Bronchus fibroblast of lung (primary cell): ENCODE data around the gene SORBS1.

GRCh38 chr10:95541757-95542643, 19.2 kb downstream of the SORBS1 start:
- RAMPAGE, long total RNA: no peak

DNA sequence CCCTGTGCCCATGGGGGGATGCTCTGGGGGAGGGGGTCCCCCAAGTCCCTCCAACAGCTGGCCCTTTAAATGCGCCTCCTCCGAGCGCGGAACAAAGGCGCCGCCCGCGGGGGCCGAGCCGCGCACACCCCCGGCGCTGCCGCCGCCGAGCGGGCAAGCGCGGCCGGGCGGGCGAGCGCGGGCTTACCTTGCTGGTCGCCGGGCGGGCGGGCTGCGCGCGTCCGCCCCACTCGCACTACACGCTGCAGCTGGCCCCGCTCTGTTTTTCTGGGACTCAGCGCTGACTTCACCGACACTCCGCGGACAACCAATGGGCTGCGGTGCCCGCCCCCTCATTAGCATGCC, at the start of gene SORBS1:
Gene SORBS1, minus strand, starts transcription at position 239 of the 345 bp plus-strand sequence.
- RAMPAGE, long total RNA: no peak

- RAMPAGE, long total RNA: no peak
Observed at GRCh38 chr10:95628158-95629361, 28.0 kb downstream of the ALDH18A1 start.

DNA sequence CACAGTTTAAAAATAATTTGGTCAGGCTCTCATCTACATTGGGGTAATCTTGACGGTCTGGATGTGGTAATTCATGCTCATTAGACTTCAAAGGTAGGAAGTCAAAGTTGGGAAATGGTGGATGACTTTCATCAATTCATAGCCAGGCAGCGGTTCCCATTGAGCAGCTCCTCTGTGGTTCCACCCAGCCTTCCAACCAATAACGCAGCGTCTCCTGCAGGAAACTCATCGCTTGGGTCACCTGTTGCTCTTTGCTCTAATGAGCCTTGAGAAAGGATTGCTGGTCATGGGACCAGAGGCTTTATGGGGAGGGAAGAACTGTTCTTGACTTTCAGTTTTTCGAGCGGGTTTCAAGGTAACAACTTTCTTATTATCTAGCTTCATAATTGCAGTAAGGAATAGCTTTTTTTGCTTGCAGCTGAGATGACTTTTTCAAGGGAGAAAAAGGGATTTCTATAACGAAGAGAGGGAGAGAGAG, 512 bp upstream of the ENTPD1 start:
- RAMPAGE, long total RNA: no peak

DNA sequence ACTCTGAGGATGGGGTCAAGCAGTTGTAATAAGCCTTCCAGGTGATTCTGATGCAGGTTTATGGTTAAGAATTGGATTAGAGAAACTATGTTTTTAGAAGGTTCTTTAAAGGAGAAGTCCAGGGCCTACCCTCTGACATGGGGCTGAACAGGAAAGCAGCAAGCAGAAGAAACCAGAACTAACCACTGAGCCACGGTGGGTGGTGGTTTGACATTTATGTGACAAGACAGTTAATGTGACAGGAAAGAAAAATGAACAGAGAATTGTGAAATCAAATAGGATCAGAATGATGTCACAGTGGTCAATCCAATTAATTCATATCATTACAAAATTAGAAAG, 37.6 kb downstream of the ENTPD1 start:
- RAMPAGE, long total RNA: no peak

DNA sequence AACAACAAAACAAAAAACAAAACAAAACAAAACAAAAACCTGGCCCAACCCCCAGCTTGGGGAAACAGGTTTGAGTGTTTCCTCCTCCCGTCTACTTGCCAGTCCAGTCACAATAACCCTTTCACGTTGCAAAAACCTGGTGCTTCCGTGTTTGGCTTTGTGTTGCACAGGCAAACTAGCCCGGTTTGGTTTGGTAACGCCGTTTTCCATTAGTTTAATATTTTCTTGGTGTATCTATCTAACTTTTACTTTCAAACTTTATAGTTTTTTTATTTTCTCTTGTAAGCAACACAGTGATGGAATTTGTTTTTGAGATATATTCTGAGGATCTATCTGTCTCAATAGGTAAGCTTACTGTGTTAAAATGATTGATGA, 11.0 kb upstream of the ZNF518A start:
- RAMPAGE, long total RNA: no peak

GRCh38 chr10:96151630-96152533, 21.8 kb downstream of the ZNF518A start:
- RAMPAGE, long total RNA: no peak

GRCh38 chr10:96269259-96269767, 2.1 kb downstream of the BLNK start:
- RAMPAGE, long total RNA: no peak

DNA sequence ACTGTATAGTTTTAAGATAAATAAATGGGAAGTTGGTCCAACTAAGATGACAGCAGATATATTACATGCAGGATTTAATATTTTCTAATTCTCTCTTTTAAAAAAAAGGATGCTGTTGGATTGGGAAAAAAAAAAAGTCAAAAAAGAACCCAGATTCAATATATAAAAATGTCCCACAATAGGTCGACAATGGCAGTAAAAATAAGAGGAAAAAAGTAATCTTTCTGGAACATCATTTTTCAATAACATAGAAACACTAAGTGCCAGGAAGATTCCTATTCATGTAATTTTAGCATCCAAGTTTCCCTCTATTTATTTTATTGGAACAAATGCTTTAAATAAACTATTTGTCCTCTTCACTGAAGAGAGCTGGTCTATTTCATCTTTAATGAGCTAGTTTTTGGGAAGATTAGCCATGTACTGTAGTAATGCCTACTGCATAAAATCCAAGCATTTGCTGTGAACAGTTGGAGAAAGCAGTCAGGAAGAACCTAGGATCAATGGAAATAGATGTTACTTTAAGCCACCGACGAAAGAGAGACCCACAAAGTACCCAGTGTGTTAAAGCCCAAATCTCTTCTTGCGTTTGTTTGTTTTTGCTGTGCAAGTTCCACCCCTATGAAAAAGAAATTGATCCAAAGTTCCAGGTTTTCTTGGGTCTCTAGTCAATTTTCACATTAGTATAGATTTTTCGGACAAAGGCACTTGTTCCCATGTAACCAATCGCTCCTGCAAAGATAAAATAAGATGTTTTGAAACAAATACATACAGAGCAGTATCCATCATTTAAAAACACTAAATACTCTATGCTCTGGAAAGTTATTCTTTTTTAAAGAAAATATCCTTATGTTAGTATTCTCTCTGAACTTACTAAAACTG, 8.1 kb upstream of the TLL2 start:
- RAMPAGE, long total RNA: no peak

DNA sequence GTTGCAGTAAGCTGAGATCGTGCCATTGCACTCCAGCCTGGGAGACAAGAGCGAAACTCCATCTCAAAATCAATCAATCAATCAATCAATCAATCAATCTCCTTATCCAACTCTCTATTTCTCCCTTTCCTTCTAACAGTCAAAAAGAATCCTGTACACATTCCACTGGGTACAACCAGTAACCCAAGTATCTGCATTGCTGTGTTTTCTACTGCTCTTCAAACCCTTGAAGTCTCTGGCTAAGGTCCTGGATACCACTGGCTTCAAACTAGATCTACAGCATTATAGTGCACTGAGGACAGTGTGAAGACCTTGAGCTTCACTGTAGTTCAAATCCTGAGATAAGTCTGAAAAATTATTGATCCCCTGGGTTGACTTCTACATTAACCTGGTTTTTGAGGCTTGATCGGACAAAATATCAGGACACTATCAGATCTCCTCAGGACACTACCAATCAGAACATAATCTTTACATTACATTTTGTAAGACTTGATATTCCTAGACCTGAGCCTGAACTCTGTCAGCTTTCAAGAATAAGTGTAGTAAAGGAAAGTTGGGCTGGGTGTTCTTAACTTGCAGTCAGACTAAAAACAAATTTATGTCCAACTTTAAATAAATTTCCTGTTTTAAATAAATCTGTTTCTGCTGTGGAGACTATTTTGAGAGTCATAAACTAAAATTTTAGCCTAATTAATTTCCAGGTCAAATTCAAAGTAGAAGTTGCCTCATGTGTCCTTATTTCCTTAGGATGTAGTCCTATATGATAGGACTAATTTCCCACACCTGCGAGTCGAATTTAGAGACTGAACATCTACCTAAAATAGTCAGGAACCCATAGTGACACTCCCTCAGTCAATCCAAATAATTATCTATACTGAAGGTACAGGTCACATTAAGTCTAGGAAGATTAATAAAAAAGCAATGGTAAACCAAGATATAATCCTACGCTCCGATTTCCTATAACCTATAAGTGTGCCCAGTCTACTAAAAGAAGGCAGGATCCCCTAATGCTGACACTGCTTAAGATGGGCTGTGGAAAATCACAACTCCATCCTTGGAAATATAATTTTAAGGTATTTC, 32.4 kb upstream of the TLL2 start:
- RAMPAGE, long total RNA: no peak

DNA sequence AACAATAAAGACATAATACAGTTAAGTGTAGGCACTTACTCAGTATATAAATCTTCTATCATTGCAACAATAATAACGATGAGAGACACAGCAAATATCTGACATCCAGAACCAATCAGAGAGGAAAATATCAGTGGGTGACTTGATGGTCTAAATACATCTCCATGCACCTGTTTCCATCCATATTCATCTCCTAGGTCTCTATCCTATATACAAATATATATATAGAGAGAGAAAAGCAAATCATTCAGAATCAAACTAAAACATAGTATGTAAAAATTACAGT, 35.7 kb downstream of the TM9SF3 start:
- RAMPAGE, long total RNA: no peak

GRCh38 chr10:96646524-96647329, 59.9 kb upstream of the TM9SF3 start:
- RAMPAGE, long total RNA: no peak

DNA sequence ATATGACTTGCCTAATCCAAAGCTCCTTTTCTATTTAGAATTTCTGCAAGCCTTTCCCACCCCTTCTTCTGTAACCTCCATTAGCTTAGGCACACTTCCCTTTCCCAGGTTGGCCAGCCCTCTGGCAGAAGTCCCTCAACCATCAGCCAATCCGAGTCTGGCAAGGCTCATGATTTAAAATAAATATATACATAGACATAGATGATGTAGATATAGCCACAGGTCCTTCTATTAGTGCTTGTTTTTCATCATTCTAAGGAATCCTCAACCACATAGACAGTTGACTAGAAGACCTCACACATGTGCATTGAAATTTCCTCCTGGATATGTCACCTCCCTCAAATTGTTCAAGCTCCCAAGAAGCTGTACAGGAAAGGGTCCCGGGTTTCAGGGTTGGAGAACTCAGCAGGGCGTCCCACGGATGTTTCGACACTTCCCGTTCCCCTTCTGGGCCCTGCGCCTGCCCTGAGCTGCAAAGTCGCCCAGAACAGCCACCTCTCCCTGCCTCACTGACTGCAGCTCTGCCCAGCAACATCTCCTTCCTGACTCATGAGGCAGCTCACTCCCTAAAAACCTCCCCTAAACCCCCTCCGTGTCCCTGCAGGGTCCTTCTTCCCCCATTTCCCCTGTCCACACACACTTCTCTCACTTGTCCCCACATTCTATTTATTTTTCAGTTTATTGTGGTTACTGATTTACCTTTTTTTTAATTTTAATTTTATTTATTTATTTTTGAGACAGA, 20.5 kb upstream of the PIK3AP1 start:
- RAMPAGE, long total RNA: no peak

GRCh38 chr10:96832359-96832716, 240 bp downstream of the LCOR start:
- RAMPAGE, long total RNA: no peak

- RAMPAGE, long total RNA: no peak
Observed at GRCh38 chr10:96833498-96833697, 1.3 kb downstream of the LCOR start.

DNA sequence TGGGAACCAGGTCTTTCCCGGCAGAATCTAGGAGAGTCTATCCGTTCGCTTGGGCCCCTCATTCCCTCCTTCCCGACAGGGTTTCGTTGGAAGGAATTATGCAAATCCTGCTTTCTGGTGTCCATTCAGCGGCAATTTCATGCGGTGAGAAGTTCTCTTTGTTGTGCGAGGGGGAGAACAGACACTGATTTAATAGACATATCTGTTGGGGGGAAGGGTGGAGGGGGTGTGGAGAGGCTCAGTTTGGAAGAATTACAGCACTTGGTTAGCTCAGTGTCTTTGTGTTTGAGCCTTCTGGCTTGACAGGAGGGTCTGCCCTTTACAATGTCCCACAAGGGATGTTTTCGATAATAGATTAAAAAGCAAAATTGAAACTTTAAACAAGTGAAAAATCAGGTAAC, 1.6 kb downstream of the LCOR start:
- RAMPAGE, long total RNA: no peak

DNA sequence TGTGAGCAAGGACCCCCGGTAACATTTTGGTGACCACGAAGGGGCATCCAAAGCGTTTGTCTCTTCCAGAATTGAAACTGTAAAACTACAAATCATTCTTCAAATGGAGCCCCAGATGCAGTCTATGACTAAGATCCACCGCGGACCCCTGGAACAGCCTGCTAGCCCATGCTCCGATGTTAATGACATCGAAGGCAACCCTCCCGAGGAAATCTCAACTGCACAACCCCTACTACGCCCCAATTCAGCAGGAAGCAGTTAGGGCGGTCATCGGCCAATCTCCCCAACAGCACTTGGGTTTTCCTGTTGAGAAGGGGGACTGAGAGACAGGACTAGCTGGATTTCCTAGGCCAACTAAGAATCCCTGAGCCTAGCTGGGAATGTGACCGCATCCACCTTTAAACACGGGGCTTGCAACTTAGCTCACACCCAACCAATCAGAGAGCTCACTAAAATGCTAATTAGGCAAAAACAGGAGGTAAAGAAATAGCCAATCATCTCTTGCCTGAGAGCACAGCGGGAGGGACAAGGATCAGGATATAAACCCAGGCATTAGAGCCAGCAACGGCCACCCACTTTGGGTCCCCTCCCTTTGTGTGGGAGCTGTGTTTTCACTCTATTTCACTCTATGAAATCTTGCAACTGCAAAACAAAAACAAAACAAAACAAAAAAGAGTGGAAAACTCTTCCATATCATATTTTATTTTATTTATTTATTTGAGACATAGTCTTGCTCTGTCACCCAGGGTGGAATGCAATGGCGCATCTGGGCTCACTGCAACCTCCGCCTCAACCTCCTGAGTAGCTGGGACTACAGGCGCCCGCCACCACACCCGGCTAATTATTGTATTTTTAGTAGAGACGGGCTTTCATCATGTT, 1.6 kb downstream of the ARHGAP19 start:
- RAMPAGE, long total RNA: no peak

DNA sequence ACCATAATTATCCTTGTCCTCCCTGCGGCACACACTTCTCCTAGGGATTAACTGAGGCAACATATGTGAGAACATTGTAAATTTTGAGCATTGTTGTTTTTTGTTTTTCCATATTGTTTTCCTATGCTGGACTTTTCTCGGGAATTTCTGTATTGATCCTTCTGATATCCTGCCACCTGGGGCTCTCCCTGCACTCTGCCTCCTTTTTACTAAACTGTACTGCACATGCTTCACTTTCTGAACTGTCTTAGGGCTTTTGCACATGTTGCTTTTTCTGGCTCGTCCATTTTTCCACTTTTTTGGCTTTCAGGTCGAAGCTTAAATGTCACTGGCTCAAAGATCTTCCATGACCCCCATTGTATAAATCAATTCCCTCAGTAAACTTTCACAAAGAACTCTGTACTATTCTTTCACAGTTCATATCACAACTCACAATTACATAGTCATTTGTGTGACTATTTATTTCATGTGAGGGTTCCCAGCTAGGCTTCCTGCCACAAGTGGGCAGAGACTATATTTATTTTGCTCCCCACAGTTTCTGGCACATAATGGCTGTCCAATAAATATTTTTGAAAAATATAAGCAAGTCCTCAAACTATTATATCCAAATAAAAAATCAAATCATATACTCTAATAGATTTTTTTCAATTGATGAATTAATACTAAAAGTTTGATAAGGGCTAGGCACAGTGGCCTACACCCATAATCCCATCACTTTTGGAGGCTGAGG, 1.5 kb upstream of the ARHGAP19 start:
- RAMPAGE, long total RNA: no peak

GRCh38 chr10:97331690-97332901, 2.4 kb downstream of the FRAT2 start:
- RAMPAGE, long total RNA: no peak

DNA sequence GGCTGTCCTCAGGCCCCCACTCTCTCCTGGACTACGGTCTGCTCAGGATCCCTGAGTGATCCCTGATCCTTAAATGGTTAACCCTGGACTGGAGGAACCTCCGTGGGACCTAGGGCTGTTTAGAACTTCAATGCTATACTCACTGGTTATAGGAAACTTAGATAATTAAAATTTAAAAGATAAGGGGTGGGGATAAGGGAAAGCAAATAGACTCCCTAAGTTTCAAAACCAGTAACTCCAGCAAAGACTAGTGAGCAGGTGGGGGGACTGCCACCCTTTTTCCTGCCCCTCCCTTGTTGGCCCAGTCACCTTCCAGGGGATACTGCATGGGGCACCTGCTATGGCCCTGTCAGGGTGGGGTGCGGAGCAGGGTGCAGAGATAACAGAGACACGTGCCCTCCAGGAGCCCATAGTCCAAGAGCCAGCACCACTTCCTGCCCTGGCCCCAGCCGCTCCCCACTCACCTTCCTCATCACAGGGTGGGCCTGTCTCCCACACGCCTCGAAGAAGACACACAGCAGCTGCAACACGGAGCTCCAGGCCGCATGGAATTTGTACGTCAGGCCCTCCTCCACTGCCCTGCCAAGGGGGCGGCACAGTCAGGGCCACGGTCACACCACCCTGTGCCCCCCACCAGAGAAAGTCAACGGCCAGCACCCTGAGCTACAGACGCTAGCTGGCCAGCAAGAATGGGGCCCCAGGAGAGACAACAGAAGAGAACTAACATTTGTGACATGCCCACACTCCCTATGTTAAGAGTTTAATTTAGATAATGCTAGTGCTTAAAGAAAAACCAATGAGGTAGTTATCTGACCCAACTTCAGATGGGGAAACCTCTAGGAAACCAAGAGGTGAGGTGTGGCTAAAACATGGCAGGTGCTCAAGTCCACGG, 20.6 kb downstream of the RRP12 start:
- RAMPAGE, long total RNA: no peak